H7 (cell line): Measurements from ENCODE around the genes EPPIN and CTSA.

GRCh38 chr20:44717974-44718229 is 2.7 kb downstream of the CCN5 start:
- RAMPAGE, long total RNA: no peak

DNA sequence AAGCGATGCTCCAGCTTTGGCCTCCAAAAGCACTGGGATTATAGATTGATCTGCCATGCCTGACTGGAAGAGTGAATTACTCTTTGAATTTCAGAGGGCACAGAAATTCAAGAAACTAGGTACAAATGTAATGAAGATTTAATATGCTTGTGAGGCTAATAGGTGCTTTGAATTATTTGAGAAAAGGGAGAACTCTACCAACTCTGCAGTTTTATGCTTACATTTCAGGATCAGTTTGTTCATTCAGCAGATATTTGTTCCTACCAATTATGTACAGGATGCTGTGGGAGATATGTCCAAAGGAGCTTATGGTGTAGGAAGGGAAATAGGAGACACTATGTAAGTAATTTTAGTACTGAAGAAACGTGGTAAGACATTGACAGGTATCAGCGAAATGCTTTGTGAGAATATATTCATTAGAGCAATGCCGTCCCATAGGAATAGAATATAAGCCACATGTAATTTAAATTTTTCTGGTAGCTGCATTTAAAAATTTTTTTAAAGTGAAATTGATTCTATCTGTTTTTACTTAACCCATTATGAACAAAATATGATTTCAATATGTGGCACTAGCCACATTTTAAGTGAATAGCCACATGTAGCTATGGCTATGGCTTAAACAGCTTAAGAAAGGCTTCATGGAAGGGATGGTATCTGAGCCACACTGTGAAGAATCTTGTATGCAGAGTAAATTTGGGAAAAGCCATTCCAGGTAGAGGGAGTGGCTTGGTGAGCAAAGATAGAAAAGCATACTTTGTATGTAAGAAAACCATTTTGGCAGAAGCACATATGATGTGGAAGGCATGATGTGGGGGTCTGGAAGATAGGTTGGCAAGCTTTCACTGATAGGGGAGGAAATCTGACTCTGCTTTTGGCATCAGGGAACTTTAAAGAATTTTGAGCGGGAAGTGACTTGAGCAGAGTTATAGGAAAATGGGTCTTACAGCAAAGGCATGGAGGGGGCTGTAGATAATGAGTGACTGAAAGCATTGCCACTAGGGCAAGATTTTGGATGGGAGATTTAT is 10.5 kb downstream of the YWHAB start:
- RAMPAGE, long total RNA: no peak

GRCh38 chr20:44906172-44906954 is 3.5 kb upstream of the PABPC1L start:
- RAMPAGE, long total RNA: no peak

DNA sequence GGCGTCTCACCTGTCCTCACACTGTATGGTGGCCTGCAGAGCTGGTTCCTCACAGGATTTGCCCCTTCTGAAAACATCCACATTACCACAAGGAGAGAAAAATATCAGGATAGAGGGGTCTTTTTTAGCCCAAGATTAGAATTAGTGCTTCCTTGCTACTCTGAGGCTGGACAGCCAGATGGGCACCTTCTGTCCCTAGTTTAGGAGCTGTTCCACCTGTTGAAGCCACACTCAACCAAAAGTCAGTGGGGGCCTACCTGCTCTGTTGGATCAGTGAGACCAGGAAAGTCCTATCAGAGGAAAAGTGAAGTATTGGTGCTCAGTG is 984 bp upstream of the PABPC1L start:
- RAMPAGE, long total RNA: no peak

DNA sequence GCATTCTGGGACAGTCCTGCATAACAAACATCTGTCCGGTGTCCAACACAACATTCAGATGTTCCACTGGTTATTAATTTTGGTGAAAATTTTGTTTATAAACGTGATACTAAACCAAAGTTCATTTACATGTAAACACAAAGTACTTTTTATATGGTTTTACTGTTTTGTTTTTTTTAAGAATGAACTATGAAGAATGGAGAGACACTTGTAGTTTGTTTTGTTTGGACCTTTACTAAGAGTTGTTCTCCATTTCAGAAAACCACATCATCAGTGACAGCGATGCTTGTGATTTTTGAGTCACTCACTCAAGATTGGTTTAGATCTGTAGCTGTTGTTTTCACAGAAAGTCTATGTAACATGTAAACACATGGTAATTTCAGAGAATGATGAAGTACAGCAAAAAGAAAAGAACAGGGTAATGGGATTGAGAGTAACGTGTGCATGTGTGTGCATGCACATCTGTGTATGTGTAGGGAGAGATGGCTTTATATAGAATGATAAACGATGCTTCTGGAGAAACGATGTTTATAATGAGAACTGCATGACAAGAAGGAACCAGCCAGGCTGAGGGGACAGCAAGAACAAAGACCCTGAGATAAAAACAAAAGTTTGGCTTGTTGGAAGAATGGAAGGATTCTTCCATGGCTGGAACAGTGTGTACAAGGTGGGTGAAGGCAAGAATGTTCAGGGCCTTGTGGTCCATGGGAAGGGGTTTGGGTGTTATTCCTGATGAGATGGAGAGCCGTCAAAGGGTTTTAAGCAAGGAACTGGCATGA is 19.6 kb downstream of the KCNS1 start:
- RAMPAGE, long total RNA: no peak

DNA sequence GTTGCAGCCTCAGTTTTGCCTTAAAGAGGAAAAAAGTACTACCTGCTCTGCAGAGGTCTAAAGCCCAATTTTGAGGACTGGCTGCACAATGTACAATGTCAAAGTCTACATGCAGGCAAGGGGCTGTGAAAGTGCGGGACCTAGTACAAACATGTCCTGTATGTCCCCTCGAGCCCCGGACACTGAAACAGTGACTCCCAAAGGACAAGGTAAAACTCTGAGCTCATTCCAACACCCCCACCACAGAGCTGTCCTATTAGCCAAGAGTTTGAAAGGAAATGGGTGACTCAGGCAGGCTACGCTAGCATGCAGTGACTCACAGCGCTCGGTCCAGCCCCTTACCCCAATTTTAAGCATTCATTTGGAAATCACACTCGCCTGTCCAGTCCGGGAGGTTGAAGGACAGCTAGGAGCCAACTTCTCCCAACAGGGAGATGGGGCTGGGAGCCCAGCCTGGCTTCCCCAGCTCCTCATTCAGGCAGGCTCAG is 4.1 kb downstream of the SDC4 start:
- RAMPAGE, long total RNA: no peak

- RAMPAGE, long total RNA: no peak
Observed at GRCh38 chr20:45347372-45348261, 607 bp downstream of the SDC4 start.

- RAMPAGE, long total RNA: no peak
Observed at GRCh38 chr20:45372493-45373106, 5.5 kb downstream of the TP53TG5 start.

GRCh38 chr20:45377159-45377805 is 843 bp downstream of the TP53TG5 start:
- RAMPAGE, long total RNA: no peak

DNA sequence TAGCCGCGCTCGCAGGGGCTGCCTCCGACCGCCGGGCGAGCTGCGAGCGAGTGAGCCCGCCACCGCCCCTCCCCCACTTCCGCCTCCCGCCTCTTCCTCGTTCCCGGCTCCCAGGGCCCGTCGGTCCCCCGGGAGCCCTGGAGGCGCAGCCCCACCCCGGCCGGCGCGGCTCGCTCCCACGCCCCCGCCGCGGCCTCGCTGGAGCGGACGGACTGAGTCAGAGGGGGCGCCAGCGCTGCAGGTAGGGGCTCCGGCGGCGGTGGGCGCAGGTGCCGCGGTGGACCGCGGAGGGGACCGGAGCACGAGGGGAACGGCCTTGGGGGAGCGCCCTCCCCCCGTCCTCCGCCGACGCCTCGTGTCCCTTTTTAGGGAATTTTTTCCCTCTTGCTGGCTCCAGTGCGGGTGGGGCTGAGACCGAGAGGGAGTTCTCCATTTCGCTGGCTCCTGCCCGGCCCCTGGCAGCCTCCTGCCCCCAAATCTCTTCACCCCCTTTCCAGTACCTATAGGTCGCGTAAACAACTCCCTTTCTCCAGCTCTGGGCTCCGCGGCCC is 1.5 kb upstream of the DBNDD2 start:
- RAMPAGE, long total RNA: start-site peak on the plus strand centred at position 197 of the sequence, 99 bp wide, 15 reads

DNA sequence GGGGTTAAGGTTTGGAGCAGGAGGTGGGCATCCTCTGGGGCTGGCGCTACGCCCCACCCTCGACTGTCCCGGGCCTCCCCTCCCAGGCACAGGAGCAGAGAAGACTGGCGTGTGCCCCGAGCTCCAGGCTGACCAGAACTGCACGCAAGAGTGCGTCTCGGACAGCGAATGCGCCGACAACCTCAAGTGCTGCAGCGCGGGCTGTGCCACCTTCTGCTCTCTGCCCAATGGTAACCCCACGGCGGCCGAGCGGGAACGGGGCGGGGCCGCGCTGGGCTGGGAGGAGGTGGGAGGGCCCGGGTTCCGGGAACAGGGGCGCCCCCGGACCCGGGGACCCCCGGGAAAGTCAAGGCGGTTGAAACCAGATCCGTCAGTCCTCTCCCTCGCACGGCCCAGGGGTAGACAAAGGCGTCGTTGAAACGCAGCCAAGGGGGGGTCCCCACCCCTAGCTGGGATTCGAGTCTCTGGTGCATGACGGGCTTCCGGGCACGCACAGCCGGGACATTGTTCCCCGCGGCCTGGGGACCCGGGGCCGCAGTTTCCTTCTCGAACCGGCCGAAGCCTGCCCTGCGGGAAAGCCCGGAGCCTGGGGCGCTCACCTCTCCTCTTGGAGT is 857 bp downstream of the WFDC2 start:
- RAMPAGE, long total RNA: no peak

- RAMPAGE, long total RNA: no peak
Observed at GRCh38 chr20:45547243-45547597, at the start of gene EPPIN. Gene EPPIN (minus strand): TSS chr20:45547401.

DNA sequence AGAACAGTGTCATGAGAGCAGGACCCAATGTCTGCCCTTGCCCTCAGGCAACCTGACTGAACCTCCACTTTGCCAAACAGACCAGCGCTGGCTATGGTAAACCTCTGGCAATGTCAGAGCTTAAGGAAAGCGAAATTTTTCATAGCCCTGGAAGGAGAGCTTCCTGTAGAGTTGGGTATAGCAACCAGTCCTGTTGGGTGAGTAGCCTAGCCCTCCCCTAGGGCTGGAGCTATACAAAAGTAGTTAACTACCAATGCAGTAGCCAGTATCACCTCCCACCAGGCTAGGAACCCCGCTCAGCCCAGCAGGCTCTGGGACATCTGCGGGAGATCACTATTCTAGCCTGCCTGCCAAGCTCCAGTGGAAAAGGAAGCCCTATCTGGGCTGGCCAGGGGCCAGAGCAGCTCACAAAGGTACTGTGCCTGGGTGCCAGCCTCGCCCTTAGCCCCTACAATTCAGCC is 8.0 kb downstream of the WFDC3 start:
- RAMPAGE, long total RNA: no peak

DNA sequence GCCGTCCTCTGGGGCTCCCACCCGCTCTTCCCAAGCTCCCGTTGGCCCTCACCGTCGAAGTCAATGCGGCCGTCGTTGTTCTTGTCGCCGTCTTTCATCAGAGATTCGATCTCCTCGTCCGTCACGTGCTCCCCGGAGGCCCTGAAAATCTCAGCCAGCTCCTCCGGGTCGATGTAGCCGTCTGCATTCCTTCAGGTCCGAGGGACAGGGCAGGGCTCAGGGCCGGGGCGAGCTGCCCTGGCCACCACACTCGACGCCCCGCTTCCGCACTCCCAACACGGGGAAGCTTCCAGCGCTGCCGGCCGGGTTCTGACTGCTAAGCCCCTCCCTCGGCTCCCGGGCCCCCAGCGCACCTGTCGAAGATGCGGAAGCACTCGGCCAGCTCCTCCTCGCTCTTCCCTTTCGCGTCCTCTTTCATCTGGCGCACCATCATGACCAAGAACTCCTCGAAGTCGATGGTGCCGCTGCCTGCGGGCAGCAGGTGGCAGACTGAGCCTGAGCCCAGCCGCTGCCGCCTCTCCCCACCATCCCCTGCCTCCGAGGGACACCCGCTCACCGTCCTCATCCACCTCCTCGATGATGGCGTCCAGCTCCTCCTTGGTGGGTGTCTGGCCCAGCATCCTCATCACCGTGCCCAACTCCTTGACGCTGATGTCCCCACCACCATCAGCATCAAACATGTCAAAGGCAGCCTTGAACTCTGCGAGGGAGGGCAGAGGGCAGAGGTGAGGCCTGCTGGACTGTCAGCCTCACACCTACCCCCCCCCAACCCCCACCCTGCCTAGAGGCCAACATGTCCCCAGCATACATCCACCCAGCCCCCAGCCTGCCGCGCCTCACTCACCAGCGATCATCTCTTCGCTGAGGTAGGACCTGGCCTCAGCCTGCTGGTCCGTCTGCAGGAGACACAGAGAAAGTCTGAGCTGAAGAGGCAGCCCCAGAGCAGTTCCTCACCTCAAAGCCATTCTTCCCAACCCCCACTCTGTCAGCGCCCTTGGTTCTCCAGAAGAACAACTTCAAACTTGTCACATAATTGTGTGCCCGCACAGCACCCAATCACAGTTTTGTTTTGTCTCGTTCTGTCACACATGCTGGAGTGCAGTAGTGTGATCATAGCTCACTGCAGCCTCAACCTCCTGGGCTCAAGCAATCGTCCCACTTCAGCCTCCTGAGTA is 2.8 kb downstream of the TNNC2 start:
- RAMPAGE, long total RNA: start-site peak on the minus strand centred at position 642 of the sequence, 727 bp wide, 24 reads

DNA sequence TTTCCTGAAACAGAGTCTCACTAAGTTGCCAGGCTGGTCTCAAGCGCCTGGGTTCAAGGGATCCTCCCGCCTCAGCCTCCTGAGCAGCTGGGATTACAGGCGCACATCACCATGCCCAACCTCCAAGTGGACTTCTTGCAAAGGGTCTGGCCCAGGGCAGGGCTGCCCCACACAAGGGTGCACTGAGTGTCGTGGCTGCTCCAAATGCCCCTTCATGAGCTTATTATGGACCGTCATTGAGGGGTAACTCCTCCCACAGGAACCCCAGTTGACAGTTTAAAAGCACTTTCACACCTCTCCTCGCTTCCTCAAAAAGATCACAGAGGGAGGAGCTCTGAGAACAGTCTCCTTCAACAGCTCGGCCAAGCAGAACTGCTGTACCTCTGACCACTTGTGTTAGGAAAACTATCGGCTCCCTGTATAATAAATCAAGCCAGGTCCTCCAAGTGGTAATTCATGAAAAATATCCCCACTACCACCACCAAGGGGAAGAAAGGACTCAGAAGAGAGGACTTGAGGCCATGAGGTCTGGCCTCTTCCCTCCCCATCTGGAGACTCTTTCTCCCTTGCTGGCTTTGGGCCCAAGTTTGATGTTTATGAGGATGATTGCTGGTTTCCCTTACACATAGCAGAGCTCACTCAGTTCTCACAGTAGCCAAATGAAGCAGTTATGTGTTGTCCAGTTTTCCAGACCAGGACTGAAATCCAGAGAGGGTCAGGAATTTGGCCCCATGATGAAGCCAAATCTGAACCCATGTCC is 8.6 kb downstream of the SNX21 start:
- RAMPAGE, long total RNA: no peak

DNA sequence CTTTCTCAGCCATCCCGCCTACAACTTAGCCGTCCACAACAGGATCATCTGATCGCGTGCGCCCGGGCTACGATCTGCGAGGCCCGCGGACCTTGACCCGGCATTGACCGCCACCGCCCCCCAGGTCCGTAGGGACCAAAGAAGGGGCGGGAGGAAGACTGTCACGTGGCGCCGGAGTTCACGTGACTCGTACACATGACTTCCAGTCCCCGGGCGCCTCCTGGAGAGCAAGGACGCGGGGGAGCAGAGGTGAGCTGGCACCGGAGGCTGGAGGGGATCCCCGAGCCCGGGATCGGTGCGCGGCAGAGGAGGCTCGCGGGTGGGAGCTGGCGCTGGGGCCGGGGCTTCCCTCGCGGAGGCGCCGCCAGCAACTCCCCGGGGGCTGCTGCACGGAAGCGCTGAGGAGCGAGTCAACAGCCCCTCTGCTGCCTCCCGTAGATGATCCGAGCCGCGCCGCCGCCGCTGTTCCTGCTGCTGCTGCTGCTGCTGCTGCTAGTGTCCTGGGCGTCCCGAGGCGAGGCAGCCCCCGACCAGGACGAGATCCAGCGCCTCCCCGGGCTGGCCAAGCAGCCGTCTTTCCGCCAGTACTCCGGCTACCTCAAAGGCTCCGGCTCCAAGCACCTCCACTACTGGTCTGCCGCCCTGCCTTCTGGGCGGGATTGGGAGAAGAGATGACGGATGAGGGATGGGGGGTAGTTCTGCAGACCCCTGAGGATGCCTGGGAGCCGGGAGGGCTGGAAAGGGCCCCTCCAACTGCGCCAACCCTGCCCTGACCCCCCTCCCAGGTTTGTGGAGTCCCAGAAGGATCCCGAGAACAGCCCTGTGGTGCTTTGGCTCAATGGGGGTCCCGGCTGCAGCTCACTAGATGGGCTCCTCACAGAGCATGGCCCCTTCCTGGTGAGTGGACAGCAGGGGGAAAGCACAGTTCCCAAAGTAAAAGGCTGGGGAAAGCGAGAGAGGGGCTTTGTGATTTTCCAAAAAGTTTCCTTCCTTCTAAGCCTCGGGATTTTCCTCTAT is at the start of gene CTSA:
TSS of gene CTSA (plus strand) at position 205 of the 1,017 bp plus-strand sequence.
- RAMPAGE, long total RNA: no peak

GRCh38 chr20:45944117-45944898 is 9.8 kb downstream of the PCIF1 start:
- RAMPAGE, long total RNA: no peak

DNA sequence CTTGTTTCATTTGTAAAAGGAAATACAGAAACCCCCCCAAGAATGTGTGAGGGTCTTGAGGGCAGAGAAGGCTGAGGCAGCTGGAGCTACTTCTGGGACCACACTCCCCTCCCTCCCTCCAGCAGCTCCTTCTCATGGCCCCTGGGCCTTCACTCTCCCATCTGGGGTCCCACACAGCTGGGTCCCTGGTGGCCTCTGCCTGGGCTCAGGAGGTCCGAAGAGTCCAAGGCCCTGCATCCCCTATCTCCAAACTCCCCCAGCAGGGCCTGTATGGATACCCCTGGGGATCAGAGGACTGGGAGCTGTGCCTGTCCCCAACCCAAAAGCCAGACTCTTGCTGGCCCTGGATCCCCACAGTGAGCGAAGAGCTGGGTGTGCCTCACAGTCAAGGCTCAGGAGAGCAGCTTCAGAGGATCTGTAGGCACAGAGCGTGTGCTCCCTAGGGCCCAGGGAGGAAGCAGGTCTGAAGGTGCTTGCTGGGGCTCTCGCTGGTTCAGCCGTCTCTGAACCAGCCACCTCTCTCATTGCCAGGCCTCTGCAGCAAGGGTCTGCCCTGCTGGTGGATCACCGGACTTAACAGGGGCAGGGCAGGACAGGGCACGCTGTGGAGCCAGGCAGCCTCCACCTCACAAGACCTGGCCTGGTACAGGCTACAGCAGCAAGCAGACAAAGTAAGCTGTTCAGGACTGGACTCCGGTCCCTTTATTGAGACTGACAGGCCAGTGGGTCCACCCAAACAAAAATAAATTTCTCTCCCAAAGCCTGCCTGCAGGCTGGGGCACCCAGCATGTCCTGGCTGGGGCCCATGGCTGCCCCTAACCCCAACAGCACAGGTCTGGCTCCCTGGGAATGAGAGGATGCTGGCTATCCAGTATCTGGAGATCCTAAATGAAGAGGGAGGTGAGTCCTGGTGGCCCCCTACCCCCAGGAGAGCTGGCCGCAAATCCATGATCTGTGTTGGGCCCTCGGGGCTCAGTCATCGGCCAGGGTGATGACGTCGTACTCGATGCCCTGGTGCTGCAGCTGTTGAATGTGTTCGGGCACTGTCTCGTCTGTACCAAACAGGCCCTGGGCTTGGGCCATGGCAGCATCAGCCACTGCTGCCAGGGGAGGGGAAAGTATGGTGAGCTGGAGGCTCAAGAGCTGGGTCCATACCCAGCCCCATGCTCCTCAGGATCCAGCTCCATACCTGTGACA is 13.9 kb downstream of the PCIF1 start:
- RAMPAGE, long total RNA: no peak

- RAMPAGE, long total RNA: no peak
Observed at GRCh38 chr20:45967639-45968240, 4.3 kb downstream of the ZNF335 start.

DNA sequence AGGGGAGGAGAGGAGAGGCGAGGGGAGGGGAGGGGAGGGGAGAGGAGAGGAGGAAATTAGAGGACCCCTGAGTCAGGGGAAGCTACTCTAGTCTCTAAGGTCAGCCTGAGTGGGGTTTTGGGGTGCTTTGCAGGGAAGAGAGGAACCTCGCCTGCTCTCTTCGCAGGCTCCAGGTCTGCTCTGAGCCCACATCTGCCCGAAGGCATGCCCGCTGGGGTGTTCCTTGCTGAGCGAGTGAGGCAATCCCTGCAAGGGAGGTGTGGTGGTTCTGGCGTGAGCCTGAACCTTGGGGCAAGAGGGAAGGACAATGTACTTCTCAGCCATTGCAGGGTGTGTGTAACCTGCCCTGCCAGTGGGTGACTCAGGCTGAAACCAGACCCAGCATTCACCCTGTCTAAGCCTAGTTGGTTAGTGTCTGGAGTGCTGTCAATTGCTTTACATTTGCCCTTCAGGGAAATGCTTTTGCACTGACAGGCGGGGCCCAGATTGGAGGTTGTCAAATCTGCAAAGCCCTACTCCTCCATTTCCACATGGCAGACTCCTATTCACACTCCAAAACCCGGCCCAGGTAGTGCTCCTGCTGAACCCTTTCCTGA is 15.3 kb upstream of the MMP9 start:
- RAMPAGE, long total RNA: no peak